Amniotic epithelial cell (primary cell): ENCODE data around the gene DNM3.

DNA sequence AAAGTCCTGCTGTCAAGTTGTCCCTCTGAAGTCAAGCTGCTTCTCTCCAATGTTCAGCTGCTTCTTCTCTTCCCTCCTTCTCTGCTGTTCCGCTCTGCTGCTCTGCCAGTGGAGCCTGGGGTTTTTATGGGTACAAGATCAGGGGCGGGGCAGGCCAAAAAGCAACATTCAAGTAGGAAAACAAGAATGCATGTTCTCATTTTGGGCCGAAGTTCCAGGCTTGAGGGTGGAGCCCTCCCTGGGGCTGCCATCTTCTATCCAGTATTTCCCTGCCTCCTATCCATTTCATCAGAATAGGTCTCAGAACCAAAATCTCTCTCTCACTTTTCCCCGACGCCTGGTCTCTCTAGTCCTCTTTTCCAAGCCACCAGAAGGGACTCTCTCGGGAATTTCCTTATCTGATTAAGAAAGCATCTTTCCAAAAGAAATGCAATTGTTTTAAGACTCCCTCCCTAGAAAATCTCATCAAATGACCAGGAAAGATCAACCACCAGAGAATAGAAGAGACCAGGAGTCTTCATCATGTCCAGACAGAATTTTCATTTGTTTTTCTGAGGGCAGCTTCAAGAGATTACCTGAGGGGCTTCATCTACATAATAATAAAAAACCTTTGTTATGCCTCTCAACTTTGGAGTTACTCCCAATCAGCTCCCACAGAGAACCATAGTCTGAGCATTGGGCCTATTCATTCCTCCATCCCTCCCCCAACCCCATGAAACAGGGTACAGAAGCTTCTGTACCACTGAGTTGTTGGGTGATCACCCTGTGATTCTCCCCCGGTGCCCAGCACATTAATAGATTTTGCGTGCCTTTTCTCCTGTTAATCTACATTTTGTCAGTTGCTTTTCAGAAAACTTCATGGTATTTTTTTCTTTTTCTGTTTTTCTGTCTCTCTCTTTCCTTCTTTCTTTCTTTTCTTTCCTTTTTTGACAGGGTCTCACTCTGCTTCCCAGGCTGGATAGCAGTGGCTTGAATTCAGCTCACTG is 53.5 kb upstream of the PRRC2C start:
- RRBS = no CpG with 5 or more reads among the region's 8 CpGs

GRCh38 chr1:171524621-171525196 is 39.4 kb downstream of the PRRC2C start:
- RRBS = no CpG with 5 or more reads among the region's 3 CpGs

DNA sequence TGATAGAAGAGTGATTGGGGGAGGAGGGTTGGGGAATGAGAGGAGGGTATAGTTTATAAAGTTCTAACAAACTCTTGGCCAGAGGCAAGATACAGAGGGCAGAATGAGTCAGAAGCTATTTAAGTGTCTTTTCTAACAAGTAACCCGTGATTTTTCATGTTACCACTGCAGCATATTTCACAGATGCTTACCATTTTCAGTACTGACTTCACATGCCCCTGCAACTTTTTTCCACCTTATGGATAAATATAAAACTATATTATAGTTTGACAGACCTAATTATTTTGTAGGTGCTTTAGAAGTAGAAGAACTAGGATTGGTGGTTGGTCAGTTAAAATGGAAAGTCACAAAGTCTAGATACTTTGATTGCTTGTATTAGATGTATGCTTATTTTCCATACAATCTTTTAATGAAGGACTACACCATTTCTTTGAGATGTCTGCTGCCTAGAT is 26.5 kb upstream of the MYOCOS start:
- RRBS = no CpG with 5 or more reads among the region's 1 CpG

DNA sequence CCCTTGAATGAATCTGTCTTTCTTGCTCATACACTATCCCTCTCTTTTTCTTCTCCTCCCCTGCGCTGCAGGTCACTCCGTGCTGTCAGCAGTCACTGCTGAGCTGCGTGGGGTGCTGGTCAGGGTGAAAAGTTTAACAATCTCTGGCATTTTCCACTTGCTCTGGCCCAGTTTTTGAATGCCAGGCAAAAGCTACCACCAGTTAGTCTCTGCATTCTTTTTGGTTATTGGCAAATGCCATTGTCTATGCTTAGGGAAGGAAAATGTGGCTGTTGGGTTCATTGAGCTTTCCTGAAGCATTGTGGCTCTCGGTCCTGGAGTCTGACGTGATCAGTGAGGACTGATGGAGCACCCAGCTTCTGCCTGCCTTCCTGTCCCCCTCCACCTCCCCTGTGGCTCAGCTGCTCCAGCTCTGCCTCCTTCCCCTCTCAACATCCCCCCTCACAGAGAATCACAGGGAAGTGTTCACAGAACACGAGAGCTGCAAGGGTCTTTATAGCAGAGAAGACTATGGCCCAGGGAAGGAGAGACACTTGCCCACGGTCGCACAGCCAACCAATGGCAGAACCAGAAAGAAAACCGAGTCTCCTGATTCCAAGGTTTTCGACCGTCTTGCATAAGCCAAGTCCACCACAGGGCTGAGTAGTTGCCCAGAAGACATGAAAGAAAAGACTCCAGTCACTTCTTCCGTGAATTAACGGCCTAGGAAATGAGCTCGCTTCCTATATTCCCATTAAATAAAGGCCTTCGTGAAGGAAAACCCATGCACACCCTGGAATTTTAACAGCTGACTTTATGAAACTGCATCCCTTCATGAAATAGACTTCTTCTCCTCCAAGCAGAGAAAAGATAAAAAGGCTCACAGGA is 2.2 kb upstream of the MYOC start:
- RRBS = no CpG with 5 or more reads among the region's 15 CpGs

DNA sequence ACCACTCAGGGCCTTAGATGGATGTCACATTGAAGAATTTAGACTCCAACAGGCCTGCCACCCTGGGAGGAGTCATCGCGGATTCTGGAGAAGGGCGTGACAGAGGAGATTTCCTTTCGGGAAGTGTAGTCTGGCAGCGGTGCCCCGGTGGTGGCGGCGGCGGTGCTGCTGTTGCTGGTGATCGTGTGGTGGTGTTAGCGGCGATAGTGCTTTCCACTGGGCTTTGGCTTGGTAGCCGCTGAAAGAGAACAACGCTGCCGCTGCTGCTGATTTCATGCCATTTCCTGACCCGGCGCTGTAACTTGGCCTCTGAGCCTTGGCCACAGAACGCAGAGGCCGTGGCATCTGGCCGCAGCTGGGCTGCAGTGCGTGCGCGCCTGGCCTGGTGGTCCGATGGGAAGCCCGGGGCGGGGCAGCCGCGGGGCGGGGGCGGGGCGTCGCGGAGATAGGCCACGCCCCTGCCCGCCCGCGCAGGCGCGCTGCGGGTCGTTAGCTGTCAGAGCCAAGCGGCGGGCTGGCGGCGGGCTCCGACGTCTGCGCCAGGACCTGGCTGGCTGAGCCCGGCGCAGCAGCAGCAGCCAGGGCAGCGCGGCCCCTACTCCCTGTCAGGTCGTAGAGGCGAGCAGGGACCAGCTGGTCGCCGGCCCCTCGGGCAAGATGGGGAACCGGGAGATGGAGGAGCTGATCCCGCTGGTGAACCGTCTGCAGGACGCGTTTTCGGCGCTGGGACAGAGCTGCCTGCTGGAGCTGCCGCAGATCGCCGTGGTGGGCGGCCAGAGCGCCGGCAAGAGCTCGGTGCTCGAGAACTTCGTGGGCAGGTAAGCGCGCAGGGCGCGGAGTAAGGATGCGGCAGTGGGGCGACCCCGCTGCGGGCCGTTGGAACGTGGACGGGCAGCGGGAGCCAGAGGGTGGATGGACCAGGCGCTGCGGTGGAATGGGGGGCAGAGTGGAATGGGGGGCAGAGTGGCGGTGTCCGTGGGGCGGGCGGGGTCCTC is at the start of gene DNM3:
Gene DNM3 (plus strand): TSS at position 499 of the 995 bp plus-strand sequence.
- RRBS = 2% methylated on average over 8 of the region's 91 CpGs

- RRBS = no CpG with 5 or more reads among the region's 19 CpGs
Observed at GRCh38 chr1:172144062-172145293, 276.0 kb upstream of the C1orf105 start.

DNA sequence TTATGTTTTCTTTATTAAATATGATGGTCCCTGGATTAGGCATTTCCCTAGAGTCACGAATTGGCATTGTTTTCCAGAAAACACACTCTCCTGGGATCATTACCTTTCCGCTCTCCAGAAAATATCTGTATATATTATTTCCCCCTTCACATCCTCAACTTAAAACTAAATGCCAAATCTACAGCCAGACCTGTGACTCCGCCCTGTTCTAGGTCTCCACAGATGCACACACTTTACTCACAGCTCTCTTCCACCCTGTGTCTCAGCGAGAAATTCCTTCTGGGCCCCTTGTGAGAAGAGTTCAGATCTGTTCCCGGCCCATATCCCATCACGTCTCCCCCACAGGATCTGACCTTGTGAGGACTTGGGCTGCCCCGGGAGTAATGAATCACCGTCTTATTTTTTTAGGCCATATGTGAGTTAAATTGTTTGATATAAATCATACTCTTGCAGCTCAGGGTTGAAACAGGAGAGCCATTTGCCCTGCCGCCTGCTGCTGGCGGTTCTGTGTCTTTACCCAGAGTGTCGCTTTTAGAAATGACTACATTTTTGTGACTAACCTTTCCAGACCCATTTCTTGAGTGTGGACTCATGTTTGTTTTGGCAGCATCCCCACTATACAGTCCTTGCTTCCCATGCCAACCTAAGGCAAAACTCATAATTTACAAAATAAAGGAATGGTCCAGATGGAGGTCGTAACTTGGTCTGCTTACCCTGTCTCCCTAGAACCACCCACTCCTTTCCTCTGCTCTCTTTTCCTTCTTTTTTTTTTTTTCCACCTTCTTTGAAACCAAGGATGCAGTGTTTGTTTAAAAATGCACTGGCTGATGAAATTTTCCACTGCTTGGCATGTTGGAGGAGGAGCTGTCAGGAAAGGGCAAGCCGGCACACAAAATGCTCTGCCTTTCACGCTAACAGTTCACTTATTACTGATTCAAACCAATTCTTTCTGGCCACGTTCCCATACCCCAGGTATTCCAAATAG is 98.1 kb upstream of the C1orf105 start:
- RRBS = 3% methylated on average over 3 of the region's 15 CpGs

- RRBS = no CpG with 5 or more reads among the region's 3 CpGs
Observed at GRCh38 chr1:172343399-172343710, 77.1 kb upstream of the C1orf105 start.

DNA sequence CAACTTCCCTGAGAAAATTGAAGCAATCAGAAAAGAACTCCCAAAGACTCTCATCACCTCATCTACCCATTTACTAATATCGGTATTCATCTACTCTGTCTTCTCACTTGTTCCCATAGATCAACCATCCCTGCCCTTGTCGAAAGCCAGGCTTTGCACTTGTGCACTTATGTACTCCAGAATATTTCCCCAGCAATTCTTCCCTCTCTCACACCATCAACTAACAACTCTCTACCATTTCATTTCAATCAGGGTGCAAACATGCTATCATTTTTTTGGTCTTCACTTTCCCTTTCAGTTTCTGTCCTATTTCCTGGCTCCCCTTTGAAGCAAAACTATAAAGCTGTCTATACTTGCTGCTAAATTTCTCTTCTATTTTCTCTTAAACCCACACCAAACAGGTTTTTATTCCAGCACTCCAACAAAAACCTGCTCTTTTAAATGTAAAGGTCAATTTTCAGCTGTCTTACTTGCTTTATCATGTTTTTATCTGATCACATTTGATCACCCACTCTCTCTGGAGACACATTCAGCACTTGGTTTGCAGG is 6.8 kb downstream of the C1orf105 start:
- RRBS = no CpG with 5 or more reads among the region's 2 CpGs

GRCh38 chr1:172448830-172449779 is 5.2 kb upstream of the PIGC start:
- RRBS = no CpG with 5 or more reads among the region's 12 CpGs

DNA sequence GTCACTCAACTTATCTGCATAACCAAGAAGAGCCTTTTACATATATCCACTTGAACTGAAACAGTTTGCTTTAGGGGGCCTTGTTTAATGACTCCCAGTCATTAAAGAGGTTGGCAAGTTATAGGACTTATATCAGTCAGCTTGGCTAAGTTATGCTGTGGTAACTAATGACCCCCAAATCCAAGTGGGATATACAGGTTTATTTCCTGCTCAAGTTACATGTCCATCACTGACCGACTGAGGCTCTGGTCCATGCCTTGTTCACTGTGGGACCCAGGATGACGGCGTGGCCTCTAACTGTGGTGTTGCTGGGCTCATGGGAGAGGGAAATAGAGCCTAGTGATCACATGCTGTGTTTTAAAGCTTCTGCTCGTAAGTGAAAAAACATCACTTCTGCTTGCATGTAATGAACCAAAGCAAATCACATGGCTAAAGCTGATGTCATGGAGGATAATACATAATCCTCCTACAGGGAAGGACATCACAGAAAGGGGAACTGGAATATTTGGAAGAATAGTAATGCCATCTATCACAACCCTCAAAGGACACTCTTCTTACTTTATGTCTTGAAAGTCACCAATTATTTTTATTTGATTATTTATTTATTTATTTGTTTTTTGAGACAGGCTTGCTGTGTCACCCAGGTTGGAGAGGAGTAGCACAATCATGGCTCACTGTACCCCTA is 107.5 kb downstream of the FASLG start:
- RRBS = no CpG with 5 or more reads among the region's 4 CpGs

GRCh38 chr1:172850856-172851580 is 192.1 kb downstream of the FASLG start:
- RRBS = no CpG with 5 or more reads among the region's 9 CpGs

- RRBS = no CpG with 5 or more reads among the region's 10 CpGs
Observed at GRCh38 chr1:172894993-172895604, 155.6 kb downstream of the TNFSF18 start.

DNA sequence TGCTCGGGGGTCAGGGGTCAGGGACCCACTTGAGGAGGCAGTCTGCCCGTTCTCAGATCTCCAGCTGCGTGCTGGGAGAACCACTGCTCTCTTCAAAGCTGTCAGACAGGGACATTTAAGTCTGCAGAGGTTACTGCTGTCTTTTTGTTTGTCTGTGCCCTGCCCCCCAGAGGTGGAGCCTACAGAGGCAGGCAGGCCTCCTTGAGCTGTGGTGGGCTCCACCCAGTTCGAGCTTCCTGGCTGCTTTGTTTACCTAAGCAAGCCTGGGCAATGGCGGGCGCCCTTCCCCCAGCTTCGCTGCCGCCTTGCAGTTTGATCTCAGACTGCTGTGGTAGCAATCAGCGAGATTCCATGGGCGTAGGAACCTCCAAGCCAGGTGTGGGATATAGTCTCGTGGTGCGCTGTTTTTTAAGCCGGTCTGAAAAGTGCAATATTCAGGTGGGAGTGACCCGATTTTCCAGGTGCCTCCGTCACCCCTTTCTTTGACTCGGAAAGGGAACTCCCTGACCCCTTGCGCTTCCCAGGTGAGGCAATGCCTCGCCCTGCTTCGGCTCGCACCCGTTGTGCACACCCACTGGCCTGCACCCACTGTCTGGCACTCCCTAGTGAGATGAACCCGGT is 64.0 kb downstream of the TNFSF18 start:
- RRBS = no CpG with 5 or more reads among the region's 22 CpGs

- RRBS = no CpG with 5 or more reads among the region's 8 CpGs
Observed at GRCh38 chr1:173205301-173206237, 1.6 kb downstream of the TNFSF4 start.

DNA sequence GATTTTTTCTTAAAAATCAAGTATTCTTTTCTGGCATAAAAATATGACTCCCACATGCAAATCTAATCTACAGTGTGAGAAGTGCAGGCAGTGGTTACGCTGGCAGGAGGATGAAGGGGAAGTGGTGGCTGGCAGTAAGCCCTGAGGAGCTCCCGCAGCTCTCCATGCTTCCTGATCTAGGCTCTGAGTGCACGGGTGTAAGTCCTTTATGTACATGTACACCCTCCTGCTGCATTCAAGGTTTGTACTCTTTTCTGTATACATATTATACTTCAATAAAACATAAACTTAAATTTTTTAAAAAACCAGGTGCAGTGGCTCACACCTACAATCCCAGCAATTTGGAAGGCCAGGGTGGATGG is 67.5 kb upstream of the PRDX6 start:
- RRBS = no CpG with 5 or more reads among the region's 3 CpGs

DNA sequence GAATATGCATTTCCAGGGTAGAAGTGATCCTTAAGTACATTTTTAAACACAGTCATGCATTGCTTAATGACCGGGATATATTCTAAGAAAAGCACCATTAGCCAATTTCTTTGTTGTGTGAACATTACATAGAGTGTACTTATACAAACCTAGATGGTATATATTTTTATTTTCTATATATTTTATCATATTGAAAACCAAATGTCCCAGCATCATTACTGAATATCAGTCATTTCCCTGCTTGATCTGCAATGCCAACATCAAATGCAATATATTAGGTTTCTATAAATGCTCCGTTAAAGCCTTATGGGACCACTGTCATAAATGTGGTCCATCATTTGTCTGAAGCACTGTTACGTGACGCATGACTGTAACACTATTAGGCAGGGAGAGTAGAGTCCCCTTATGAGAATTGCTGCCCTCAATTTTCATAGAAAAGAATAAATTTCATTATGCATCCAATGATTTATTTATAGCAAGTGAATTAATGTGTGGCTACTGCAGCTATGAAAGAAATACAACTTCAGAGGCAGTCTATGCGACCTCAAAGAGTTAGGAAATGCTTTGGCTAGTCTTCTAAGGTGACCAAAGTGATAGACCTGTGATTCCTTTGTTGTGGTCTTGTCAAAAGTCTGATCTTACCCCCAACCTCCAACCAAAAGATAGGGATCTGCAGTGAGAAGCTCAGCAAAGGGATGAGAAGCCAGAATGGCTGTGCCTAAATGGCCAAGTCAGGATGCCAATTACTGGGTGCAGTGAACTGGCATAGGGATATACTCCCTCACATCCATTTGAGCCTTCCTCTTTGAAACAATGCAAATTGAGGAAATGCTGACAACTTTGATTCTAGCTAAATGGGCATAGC is 13.9 kb downstream of the PRDX6 start:
- RRBS = no CpG with 5 or more reads among the region's 5 CpGs

DNA sequence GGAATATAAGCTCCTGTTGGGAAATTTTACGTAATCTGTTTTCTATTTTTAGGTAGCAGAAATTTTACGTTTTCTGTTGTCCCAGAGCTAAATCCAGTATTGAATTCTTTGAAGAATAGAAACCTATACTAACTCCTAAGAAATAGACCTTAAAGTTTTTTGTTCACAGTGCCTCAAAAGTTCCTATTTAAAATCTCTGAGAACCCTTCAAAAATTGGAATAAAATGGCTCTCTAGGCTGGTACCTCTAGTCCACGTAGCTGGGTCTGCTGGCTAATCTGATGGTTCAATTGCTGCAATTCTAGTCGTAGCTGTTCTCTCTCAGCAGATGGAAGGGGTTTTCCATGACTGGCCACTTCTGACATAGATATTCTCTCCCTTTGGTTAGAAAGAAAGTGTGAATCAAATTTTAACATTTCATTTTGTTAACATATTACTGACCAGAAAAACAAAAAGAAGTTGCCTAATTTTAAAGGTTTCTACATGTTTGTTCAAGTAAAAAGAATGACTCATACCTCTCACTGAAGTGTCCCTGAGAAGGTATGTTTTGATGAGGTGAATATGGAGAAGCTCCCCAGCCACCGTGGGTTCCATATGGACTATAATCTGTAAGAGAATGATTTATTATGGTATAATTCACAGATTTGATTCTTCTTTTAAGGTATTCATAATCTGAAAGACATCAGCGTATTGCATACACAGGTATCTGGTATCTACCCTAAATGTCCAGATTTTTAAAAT is 29.3 kb upstream of the SERPINC1 start:
- RRBS = no CpG with 5 or more reads among the region's 6 CpGs

GRCh38 chr1:174022629-174022988 is 452 bp upstream of the RC3H1 start:
- RRBS = no CpG with 5 or more reads among the region's 13 CpGs